Neuron (in vitro differentiated cells): ENCODE results near the genes ERC2, IL17RD and APPL1.

DNA sequence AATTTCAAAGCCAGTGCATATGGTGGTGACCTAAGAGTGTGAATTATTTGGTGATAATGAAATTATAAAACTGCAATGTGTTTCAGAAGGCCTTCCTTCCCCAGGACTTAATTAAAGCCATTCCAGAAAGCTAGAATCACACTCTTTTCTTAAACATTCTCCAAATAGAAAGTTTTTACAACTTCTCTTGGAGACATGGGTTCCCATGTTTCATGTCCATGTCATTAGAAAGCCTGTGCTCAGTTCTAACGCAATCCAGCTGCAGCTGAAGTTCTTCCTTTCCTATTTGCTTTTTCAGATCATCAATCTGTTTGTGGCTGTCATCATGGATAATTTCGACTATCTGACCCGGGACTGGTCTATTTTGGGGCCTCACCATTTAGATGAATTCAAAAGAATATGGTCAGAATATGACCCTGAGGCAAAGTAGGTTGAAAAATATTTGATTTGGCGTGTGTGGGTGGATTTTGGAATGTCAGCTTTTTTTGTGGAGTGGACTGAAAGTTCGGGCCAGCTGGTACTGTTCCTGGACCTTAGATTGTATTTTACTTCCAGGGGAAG lies 69.8 kb downstream of the CHDH start:
- PRO-cap: no peak

DNA sequence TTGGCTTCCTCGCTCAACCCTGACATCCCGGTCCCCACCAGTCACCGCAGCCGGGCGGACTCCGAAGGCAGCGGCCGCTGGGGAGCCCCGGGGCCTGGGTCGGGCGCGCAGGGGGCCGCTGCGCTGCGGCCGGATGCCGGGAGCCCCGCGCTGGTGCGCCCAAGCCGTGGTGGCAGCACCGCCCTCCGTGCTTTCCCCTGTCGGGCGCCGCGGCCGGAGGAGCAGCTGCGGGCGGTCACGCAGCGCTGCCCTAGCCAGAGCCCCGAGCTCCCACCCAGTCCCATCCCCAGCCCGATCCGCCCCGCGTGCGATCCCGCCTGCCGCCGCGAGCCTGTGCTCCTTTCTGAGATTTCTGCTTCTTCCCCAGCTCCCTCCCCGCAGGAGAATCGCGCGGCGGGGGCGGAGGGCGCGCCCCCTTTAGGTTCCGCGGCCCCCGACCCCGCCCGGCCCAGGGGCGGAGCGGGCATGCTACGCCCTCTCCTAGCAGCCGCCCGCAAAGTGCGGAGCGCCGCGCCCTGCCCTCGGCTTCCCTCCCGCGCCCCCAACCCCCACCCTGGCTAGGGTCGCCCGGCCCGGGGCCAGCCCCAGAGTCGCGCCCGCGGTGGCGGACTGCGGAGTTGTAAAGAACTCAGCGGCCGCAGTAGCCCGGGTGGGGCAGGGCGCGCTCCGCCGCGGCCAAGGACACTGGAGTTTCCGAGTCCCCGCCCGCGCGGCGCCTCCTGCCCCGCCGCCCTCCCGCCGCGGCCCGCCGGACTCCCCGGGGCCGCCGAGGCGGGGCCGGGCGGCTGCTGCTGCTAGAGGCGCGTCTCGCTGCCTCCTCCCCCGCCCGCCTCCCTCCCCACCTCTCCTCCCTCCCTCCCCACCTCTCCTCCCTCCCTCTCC lies 468 bp upstream of the CACNA2D3 start:
- PRO-cap: bidirectional peak, plus-strand start at position 277 of the sequence, minus-strand start at position 135 of the sequence; bidirectional peak, plus-strand start at position 587 of the sequence, minus-strand start at position 325 of the sequence; bidirectional peak, plus-strand start outside the sequence, minus-strand start at position 737 of the sequence

DNA sequence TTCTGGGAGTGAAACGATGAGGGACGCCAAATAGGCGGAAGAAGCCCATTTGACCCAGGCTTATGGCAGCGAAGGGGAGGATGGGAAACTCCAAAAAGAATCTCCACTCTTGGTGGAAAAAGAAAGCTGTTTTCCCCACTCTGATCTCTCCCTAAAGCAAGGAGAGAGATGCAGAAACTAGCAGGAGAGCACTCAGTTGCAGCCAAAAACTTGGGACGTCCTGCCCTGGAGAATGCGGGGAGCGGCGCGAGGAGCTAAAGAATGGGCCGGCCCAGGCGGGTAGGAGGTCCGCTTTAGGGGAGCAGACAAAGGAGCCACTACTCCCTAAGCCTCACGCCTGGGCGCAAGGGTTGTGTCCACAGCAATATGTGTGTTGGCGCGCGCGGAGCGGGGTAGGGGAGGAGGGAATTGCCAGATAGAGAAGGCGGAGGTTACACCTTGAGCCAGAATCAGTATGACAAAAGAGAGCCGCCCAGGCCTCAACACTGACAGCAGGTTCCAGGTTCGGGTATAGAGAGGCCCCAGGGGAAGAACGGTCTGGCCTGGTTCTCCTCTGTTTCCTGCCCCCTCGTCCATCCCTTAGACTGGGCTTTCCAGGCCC lies 2.9 kb downstream of the WNT5A start:
- PRO-cap: no peak

GRCh38 chr3:55609378-55609719 lies 122.2 kb upstream of the WNT5A start:
- PRO-cap: no peak

DNA sequence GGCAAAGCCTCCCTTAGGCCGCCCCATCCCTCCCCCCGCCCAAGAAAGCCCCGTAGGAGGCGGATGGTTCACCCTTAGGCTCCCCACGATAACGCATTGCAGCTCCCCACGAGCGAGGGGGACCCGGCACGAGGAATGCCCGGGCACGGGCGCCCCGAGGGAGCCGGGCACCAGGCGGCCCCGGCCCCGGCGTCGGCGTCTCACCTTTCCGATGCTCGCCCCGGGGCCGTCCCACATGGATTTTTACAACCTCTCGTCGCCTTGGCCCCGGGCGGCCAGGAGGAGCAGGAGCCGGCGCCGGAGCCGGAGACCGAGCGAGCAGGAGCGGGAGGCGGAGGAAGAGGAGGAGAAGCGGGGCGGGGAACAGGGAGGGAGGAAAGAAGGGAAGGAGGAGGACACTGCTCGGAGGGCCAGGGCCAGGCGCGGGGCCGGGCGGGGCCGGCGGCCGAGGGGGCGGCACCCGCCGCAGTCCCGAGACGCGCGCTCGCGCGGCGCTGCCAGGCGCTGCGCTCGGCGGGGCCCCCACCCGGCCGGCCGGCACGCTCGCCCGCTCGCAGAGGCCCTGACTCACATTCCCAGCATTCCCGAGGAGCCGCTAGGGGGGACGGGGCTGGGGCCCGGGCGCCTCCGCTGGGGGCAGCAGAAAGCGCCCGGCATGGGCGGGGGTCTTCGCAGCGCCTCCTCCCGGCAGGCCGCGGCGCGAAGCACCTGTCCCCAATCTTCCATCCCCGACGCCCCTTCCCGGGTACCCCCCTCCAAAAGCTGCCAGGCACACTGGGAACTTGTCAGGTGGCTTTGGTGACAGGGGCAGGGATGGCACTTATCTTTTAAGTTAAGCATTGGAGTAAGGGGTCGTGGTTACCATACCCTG lies at the start of gene ERC2:
Gene ERC2 (minus strand): TSS at position 424 of the 871 bp plus-strand sequence.
- PRO-cap: no peak

- PRO-cap: no peak
These were observed 60.3 kb downstream of the TASOR start for GRCh38 chr3:56622629-56623271.

GRCh38 chr3:56849513-56850160 lies 47.9 kb upstream of the ARHGEF3 start:
- PRO-cap: no peak

DNA sequence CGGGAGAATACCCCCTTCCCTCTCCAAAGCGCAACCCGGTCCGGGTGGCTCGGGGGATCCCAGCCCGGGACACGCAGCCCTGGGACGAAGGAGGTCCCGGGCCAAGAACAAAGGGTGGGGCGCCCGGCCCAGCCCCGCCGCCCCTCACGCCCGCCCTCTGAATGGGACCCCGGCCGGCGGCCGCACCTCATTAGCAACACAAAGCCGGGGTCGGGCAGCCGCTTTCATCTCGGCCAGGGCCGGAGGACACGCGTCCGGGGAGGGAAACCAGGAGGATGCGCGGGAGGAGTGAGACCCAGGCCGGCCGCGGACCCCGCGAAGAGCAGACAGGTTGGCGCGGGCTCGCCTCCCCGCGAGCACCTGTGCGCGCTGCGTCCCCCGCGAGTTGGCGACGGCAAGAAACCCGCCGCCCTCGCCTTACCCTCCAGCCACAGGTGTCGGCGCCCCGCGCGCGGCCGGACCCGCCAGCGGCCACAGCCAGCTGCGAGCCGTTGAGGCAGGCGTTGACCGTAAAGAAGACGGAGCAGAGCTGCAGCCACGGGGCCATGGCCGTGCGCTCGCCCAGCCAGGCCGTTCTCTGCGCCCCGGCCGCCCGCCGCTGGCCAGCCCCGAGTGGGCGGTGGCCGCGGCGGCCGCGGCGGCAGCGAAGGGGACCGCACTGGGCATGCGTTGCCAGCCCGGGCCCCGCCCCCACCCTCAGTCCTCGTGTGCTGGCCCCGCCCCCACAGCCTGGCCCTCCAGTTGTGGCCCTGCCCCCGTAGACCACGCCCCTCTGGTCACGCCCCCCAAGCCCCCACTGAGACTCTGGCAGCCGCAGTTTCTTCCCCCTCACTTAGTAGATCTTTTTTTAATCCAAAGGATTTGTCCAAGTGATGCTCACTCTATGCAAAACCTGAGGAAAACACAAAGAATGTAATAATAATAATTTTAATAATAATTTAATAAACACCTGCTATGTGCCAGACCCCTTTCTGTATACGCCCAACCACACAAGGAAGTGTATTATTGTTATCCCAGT lies at the start of gene IL17RD:
Gene IL17RD (minus strand): TSS at position 614 of the 1,018 bp plus-strand sequence.
- PRO-cap: bidirectional peak, plus-strand start at position 190 of the sequence, minus-strand start at position 163 of the sequence; bidirectional peak, plus-strand start at position 431 of the sequence, minus-strand start at position 328 of the sequence; unidirectional peak, minus-strand start at position 614 of the sequence

- PRO-cap: bidirectional peak, plus-strand start at chr3:57227808, minus-strand start at chr3:57227614; bidirectional peak, plus-strand start at chr3:57228127, minus-strand start at chr3:57228091
These were observed at the start of gene APPL1 for GRCh38 chr3:57227463-57228268. Gene APPL1 (plus strand): TSS chr3:57227729.

GRCh38 chr3:57450618-57451313 lies 93.4 kb downstream of the DNAH12 start:
- PRO-cap: no peak

GRCh38 chr3:57556984-57557916 lies 1.2 kb downstream of the PDE12 start:
- PRO-cap: unidirectional peak, minus-strand start at chr3:57557057; unidirectional peak, minus-strand start at chr3:57557249; unidirectional peak, minus-strand start at chr3:57557309; unidirectional peak, minus-strand start at chr3:57557425

DNA sequence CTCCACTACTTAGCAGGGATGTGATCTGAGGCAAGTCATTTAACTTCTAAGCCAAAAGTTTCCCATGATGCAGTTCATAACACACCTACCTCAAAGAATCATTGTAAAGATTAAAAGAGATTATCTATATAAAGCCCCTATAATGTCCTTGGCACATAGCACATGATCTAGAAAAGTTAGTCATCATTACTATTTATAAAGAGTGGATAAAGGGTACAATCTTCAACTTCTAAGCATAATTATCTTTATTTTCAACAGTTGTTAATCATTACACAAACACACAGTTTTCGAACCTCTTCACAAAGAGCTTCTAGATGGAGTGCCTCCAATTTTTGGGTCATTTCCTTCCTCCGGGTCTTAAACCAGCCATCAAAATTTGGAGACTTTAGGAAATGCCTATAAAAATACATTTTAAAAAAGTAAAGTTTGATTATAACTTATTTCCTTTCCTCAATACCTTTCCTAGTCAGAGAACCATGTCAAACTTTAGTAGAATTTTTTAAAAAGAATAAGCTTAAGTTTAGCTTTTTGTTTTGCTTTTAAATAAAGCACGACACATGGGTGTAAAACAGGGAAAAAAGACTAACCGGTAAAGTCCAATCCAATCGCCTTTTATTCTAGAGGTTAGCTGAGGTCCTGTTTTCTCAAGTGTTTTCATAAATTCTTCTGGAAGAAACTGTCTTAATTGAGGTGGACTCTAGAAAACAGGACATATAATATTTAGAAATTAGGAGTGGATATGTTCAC lies 33.2 kb upstream of the ARF4 start:
- PRO-cap: no peak

DNA sequence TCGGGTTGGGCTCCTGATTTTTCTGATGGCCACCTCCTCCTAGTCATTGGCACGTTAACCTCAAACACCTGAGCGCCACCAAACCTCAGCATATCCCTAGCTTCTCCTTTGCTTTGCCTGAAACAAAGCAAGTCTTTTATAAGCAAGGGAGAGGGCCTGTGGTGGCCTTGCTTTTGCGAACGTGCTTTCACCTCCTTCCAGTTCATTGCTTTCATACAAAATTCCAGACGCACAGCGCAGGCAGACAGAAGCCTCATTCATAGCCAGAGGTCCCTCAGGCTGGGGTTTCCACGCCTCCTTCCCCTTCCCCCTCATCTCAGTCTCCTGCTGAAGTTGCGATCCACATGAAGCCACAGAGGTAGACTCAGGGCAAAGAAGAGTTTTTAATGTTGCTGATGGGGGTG lies 59.5 kb upstream of the FLNB start:
- PRO-cap: no peak

GRCh38 chr3:57956518-57956870 lies 51.7 kb upstream of the FLNB start:
- PRO-cap: no peak

GRCh38 chr3:57983762-57984323 lies 24.4 kb upstream of the FLNB start:
- PRO-cap: no peak

DNA sequence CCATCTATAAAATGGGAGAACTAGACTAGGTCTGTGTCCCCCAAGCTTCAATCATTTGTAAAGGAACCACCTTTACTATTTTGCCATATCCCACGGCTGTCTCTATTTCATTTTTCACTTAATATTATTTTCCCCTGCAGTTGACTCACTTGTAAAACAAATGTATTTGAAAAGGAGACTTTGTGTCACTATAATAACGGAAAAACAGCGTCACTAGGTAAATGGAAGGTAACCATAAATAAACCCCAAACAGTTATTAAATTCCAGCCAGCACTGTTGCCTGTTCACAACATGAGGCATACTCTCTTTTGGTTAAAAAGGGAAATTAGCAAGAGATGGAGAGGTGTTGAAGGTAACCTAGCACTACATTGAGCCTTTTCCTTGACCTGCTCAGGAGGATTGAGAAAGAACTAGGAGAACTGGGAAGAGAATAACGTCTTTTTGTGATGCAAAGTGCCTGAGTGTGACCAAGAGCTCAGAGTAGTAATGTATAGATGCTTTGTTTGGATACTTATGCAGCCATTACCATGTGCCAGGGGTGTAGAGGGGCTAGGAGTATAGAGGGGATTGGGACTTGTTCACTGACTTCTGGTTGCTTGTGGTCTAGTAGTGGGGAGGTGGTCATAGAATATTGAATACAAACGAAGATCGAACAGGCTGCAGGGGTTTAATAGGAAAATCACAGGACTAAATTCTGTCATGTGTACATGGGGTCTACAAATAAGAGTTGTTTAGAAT lies 19.6 kb downstream of the FLNB start:
- PRO-cap: no peak

DNA sequence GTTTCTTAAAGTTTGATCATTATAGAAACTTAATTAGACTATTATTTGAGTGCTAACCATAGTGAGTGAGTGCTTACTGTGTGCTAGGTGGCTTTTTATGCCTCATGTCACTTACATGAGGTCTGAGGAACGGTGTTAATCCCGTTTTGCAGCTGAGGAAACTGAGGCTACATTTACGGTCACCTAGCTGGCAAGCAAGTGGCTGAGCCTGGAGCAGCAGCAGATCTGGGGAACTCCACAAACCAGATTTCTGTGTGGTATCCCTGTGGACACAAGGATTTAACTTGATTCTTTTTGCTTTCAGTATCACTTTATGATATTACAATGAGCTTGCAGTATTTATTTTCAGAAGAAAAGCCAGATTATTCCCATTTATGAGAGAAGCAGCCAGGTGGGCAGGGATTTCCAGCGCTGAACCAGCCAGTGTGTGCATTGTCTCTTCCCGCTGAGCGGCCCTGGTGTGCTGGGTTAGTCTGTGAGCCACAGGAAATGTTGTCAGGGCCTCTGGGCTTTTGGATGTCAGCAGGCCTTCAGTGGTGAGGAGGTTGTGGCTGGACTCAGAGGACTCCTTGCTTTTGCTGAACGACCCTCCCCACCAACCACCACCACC lies 32.8 kb downstream of the FLNB start:
- PRO-cap: no peak

DNA sequence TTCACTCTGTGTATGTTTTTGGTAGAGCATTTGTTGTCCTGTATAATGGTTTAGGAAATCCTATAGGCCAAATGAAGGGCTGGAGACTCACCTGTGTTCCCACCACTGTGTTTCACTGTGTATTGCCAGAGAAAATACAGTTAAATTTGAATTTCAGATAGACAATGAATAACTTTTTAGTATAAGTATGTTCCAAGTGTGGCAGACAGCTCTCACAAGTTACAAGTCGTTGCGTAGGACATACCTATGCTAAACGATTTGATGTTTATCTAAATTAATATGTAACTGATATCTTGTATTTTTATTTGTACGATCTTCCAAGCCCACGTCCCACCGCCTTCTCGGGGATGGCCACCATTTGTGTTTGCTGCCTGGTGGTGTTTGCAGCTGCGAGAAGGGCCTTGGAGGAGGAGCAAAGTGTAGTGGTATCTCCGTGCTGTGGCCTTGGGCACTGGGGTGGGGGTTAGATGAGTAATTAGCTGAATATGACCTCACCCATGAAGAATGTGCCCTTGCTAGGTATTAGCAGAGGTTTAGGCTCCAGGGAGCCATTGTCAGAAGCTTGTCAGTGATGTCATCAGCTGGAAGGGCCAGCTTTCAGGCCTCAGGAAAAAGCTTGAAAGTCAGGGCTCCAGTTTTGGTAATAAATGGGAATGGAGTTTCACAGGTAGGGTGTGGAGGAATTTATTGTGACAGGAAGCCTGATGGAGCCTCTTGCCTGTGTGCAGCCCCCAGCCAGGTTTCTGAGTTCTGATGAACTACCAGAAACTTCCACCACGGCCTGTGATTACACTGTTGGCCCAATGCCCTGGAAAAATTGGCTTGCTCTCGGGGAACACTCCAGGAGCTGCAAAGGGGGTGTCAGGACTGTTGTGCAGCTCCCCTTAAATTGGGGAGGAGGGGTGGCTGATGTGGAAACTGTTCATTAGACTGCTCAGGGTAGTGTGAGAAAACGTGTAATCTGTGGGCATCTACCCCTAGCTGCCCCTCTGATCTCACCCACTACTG lies 41.0 kb downstream of the FLNB start:
- PRO-cap: no peak

DNA sequence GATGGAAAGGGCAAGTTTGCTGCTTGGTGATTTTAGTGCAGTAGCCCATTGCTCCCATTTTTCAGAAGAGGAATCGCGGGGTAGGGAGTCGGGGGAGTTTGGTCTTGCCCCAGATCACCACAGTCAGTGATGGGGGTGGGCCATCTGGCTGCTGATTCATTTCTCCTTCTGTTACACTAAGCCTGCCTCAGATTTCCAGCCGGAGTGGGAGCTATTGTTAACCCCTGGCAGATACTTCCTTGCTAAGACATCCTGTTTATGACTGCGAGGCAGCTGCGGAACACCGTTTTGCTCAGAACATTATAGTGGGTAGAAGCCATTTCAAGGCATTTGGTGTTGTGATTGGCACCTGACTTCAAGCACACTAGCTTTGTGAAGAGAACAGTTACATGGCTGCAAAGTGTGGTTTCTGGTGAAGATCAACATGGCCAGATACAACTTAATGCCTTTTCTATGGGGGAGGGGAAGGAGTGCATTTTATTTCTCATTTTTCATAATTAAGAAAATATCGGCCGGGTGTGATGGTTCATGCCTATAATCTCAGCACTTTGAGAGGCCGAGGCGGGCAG lies 73.8 kb downstream of the FLNB start:
- PRO-cap: no peak

DNA sequence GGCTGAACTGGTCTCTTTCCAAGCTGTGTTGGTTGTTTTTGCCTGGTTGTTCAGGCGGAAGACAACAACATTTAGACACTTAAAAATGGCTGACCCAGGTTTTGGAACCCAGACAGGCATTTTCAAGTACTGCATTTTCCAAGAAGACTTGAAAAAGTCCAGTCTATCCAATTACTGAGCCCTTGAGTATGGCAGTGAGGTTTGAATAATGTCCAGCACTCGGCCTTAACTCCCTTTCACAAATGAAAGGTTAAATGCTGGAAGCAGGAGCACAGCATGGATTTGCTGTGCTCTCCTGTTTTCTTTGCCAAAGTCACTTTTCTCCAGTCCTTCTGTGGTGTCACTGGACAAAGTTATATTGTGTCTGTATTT lies 93.4 kb downstream of the FLNB start:
- PRO-cap: no peak